Astrocyte (in vitro differentiated cells and primary cell): ENCODE measurements around a stretch of chr2.

DNA sequence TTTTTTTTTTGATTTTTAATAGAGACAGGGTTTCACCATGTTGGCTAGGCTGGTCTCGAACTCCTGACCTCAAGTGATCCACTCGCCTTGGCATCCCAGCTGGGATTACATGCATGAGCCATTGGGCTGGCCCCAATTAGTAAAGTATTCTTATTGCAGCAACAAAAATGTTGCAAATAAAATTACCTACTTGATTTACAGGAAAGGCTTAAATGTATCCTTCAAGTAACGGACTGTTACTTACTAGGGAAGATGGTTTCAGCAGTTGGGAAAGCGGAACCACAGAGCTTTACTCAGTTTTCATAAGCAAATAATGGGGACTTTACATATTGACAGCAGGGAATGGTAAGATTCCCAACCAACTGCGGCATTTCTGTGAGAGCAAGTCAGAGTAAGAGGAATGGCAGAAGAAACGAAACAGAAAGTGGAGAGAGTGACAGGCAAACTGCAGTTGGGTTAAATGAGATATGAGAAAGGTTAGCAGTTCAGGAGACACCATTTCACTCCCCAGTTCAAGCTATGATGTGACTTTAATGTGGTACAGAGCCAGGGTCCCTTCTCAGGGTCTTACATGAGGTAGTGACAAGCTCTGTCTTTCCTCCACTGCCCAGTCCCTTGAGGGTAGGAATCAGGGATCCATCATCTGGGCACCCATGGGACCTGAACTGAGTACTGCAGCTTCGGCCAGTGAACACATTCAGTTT, 33.2 kb upstream of the GREB1 start:
- PRO-cap = no peak
- RRBS, 2 experiments = no CpG with 5 or more reads among the region's 7 CpGs

DNA sequence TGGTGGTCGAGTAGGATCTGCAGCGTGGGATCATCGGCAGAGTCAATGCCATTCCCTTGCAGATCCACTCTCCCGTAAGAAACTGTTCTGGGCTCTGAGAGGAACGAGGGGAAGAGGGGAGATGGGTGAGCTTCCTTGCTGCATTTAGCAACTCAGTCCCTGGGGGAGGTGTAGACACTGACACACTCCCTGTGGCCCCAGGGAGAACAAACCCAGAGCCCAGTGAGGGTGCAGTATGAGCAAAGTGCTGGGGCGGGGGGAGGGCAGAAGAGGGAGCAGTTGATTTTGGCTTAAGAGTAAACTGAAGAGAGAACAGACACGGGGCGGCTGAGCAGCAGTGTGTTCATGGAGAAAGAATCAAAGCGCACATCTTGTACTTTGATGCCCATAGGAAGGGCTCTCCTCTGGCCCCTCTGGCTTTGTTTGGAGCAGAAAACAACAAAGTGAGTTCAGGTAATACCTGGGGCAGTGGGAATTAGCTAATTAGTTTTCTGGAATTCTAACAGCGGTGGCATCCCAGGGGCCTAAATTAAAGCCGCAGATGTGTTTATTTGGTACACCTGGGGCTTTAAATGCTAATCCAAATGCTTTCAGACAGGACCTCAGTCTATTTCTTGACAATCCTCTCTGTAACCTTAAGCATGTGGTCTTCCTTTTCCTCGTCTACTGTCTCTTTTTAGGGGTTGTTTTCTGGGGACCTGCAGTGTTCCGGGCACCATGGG, 8.7 kb downstream of the GREB1 start:
- PRO-cap = no peak
- RRBS, 2 experiments = no CpG with 5 or more reads among the region's 13 CpGs

- PRO-cap = no peak
- RRBS, 2 experiments = no CpG with 5 or more reads among the region's 6 CpGs
Measured at GRCh38 chr2:11757150-11757715, 10.8 kb downstream of the LPIN1 start.

- PRO-cap = no peak
- RRBS, 2 experiments = no CpG with 5 or more reads among the region's 3 CpGs
Measured at GRCh38 chr2:12008722-12009076, 262.3 kb downstream of the LPIN1 start.

DNA sequence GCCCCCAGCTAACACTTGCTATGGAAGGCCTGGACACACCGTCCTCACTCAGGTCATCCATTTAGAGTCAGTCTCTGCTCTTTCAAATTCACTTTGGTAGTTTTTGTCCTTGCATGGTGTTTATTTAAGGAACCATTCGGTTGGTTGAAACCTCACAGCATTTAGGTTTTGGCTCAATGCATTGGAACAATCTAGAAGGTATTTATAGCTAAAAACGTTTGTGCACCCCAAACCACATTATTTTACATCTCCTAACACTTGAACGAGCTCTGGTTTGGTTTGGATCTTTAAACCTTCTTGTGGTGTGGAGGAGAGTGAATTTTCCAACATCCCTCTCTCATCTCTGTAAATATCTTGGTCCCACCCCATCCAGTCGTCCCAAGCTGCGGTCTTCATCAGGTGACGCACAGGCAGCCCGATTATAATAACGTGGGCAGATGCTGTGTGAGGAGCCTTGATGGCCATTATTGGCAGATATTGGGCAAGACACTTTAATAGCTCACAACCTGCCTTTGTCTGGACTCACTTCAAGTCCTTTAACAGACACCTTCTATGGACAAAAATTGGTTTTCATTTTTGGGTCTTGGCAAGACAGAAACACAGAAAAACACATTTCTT, 288.0 kb downstream of the LPIN1 start:
- PRO-cap = no peak
- RRBS, 2 experiments = no CpG with 5 or more reads among the region's 9 CpGs

GRCh38 chr2:12057187-12057946, 310.9 kb downstream of the LPIN1 start:
- PRO-cap = no peak
- RRBS, 2 experiments = no CpG with 5 or more reads among the region's 14 CpGs

- PRO-cap = no peak
- RRBS, 2 experiments = no CpG with 5 or more reads among the region's 11 CpGs
Measured at GRCh38 chr2:15085245-15085603, 452.7 kb downstream of the LRATD1 start.

DNA sequence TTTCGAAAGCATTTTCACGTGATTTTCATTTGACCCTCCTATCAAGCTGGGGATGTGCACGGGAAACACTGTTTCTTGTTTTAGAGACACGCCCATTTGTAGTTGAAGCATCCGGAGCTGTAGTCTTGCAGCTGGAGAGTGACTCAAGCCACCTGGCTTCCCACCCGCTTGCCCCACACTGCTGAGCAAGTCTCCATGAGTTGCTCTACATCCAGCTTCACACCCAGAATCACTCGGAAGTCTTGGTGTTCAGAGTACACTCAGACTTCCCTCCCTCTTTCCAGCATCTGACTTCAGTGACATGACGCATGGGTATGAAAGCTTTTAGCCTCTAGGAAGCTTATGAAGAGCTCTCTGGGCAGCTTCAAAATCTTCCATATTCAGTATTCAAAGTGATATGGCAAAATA, 262.4 kb downstream of the NBAS start:
- PRO-cap = no peak
- RRBS, 2 experiments = no CpG with 5 or more reads among the region's 8 CpGs

GRCh38 chr2:15555543-15556199, 5.5 kb downstream of the NBAS start:
- PRO-cap = no peak
- RRBS, 2 experiments = no CpG with 5 or more reads among the region's 3 CpGs

DNA sequence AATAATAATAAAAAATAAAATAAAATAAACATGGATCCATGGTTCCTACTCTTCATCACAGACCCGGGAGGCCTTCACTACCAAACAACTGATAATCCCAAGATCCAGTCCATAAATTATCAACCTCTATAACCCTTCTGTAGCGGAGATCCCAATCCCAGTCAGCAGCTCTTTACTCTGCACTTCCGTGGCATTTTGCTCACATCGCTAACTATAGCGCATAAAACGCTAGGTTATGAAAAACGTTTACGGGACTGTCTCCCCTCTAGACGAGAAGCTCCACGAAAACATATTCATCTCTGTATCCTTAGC, 928 bp downstream of the NBAS start:
- PRO-cap = no peak
- RRBS, 2 experiments = no CpG with 5 or more reads among the region's 10 CpGs

DNA sequence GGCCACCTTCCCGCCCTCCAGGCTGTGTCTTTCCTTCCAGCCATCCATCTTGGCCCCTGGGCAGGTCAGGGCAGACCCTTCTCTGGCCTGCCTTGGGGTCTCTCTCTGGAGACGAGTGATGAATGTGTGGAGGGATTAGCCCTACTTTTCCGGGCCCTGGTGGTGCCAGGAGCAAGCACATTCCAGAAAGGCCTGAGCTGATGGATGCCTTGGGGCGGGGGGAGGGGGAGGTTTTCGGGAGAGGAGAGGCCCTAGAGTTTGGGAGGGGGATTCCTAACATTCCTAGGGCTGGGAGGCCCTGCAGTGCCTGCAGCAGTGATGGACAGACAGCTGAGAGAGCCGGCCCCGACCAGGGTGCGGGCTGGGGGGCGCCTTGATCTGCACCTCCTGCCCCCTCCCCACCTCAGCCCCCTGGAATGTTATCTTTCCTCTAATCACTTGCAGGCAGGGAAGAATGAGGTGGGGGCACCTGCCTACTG, 156.1 kb downstream of the DDX1 start:
- PRO-cap = no peak
- RRBS, 2 experiments = no CpG with 5 or more reads among the region's 9 CpGs

DNA sequence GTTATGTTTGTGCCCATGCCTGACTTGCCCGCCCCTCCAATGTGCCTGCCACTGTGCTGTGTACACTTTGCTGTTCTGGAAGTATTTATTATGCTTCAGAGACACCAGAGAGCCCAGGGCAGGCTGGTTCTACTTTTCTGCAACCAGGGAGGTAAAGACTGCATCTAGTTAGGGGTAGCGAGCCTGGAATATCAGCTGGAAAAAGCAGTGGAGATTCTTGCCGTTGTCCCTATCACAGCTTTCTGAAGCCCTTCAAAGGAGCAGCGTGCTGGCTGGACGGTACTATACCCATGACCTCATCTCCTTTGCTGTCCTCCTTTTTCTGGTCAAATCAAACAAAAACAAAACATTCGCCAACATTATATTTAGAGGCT, 158.1 kb downstream of the DDX1 start:
- PRO-cap = no peak
- RRBS, 2 experiments = no CpG with 5 or more reads among the region's 6 CpGs

DNA sequence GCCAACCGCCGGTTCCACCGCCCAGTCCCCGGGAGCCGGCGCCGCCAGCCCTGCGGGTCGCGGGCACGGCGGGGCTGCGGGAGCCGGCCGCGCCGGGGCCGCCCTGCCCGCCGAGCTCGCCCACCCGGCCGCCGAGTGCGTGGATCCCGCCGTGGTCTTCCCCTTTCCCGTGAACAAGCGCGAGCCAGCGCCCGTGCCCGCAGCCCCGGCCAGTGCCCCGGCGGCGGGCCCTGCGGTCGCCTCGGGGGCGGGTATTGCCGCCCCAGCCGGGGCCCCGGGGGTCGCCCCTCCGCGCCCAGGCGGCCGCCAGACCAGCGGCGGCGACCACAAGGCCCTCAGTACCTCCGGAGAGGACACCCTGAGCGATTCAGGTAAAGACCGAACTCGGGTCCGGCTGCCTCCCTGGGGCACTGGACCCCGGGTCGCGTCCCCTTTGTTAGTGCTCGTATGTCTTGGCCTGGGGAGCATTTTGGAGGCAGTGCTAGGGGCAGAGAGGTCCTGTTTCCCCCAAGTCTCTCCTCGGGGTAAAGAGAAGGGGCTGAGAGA, 2.2 kb downstream of the MYCN start:
- PRO-cap = no peak
- RRBS, 2 experiments = 2 to 3% methylated on average over 43 to 45 of the region's 62 CpGs

- PRO-cap = no peak
- RRBS, 2 experiments = no CpG with 5 or more reads among the region's 17 CpGs
Measured at GRCh38 chr2:16215803-16216495, 275.6 kb downstream of the MYCN start.

DNA sequence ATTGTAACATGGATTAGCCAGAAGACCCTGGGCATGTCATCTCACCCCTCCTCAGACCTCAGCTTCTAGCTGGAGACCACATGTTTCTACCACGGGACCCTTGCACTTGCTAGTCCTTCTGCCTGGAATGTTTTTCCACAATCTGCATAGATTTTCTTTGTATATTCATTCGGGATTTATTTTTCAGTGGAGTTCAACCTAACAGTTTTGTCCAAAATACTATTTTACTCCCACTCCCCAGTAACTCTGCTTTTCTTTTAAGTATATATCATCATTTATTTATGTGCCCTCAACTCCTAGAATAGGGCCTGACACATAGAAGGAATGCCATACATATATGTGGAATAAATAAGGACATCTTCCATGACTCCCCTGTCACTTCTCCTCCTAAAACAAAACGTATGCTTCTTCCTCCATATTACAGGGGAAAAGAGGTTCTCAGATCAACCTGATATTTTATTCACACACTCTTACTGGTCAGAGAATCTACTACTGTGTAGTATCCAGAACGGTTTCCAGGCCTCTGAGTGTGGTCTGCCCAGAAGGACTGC, 56.2 kb downstream of the CYRIA start:
- PRO-cap = no peak
- RRBS, 2 experiments = no CpG with 5 or more reads among the region's 4 CpGs

- PRO-cap = no peak
- RRBS, 2 experiments = no CpG with 5 or more reads among the region's 7 CpGs
Measured at GRCh38 chr2:16612499-16613068, 53.0 kb downstream of the CYRIA start.

DNA sequence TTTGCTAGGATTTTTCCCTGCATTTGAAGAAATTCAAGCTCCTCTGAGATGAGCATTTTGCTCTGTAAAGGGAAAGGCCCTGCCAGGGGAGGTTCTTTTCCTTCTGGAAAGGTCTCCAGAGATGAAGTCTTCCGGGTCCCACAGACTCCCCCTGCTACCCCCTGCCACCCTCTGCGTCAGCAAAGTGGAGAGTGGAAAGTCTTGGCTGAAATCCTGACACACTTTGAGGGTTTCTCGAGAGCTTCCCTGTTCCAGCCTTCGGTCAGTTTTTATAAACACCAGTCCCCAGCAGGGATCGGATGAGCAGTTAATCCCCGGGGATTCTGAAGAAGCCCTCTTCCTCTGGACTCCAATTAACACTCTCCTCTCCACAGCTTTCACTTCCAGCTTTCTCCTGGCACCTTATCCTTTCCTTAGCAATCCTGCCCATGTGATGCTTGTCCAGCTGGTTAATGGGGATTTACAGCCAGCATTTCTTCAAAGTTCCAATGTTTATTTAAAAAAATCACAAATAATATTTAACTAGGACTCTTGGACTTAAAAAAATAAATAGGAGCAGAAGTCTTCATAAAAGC, 13.1 kb downstream of the CYRIA start:
- PRO-cap = no peak
- RRBS, 2 experiments = no CpG with 5 or more reads among the region's 6 CpGs

- PRO-cap = no peak
- RRBS, 2 experiments = no CpG with 5 or more reads among the region's 3 CpGs
Measured at GRCh38 chr2:16653035-16653583, 12.5 kb downstream of the CYRIA start.

DNA sequence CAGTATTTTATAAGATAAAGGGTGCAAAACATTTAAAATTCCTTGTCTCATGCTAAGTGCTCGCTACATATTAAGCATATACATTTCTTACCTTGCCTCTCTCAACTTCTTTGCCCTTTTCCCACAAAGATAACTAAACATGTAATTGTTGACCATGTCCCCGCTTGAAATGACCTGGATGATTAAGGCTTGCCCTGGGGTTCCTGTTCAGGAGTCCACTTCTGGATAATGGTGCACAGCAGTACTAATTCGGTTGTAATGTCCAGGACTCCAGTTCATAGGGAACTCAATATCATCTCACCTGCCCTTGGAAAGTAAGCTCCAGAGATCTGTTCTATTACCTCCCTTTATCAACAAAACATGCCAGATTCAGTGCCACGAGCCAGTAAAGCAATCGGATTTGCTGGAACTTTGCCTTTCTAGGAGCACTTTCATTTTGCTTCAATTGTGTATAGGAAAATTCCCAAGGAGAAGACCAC, 162.4 kb upstream of the CYRIA start:
- PRO-cap = no peak
- RRBS, 2 experiments = no CpG with 5 or more reads among the region's 5 CpGs

- PRO-cap = no peak
- RRBS, 2 experiments = no CpG with 5 or more reads among the region's 9 CpGs
Measured at GRCh38 chr2:17620153-17620608, 79.7 kb downstream of the VSNL1 start.